Endothelial cell of umbilical vein (primary cell): ENCODE measurements around a stretch of chr17.

- PRO-cap: no peak
CAGE:
- cytosol, long polyA minus RNA: no peak
- cytosol, long polyA plus RNA: no peak
- long polyA plus RNA: no peak
- nucleus, long polyA minus RNA: no peak
- nucleus, long polyA plus RNA: no peak
Measured at GRCh38 chr17:1461158-1461644, 5.2 kb upstream of the CRK start.

DNA sequence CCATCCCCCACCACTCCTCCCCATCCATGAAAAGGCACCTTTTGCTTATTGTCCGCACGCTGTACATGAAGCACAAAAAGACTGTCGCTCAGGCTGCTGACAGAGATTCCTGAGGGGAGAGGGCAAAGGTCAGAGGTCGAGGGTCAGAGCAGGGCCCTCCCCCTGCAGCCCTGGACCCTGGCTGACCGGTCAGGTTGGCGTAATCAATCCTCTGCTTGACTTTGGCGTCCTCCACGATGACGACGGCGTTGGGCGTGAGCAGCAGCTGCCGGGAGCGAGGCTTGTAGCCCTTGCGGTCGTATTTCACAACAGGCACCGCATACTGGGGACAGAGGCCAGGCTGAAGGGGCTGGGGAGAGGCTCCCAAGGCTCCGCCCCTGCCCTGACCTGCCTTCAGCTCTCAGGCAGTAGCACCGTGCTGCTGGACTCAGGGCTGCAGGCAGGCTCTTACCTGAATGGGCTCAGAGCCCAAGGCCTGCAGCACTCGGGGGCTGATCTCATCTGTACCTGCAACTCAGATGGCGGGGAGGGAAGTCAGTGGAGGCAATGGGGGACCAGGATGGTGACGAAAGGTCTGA is 11.9 kb upstream of the CRK start:
- PRO-cap: no peak
CAGE:
- cytosol, long polyA minus RNA: no peak
- cytosol, long polyA plus RNA: no peak
- long polyA plus RNA: no peak
- nucleus, long polyA minus RNA: no peak
- nucleus, long polyA plus RNA: no peak

DNA sequence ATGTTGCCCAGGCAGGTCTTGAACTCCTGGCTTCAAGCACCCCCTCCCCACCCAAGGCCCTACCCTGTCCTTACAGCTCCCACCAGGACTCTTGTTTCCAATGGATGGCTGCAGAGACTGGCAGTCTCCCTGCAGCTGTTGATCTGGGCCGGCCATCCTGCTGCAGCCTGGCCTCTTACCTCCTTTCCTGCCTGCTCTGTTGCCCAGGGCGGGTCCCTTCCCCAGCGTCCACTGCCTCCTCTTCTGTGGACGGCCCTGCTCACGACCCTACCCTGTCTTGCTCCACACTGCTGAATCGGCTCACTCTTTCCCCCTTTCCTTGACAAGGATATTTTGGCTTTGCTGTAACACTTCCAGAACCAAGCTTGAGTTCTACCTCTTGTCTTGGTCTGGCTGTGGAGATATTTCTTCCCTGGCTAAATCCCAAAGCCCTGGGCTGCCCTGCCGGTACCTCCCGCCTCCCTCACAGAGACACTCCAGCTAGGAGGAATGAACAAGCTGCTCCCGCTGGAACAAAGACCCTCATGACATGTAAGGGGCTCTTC is 11.0 kb downstream of the INPP5K start:
- PRO-cap: no peak
CAGE:
- cytosol, long polyA minus RNA: no peak
- cytosol, long polyA plus RNA: no peak
- long polyA plus RNA: no peak
- nucleus, long polyA minus RNA: no peak
- nucleus, long polyA plus RNA: no peak

DNA sequence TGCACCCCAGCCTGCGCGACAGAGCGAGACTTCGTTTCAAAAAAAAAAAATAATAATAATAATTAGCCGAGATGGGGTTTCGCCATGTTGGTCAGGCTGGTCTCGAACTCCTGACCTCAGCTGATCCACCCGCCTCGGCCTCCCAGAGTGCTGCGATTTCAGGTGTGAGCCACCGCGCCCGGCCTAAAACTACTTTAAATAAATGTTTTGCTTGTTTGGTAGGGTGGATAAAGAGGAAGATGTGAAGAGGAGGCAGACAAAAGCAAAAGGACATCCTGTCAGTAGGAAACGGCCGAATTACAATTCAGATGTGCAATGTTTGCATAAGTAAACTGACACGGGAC is 1.1 kb upstream of the INPP5K start:
- PRO-cap: no peak
CAGE:
- cytosol, long polyA minus RNA: no peak
- cytosol, long polyA plus RNA: no peak
- long polyA plus RNA: no peak
- nucleus, long polyA minus RNA: no peak
- nucleus, long polyA plus RNA: no peak

- PRO-cap: no peak
CAGE:
- cytosol, long polyA minus RNA: no peak
- cytosol, long polyA plus RNA: no peak
- long polyA plus RNA: no peak
- nucleus, long polyA minus RNA: start-site peak on the plus strand at chr17:1518333-1518363, 5 reads
- nucleus, long polyA plus RNA: no peak
Measured at GRCh38 chr17:1517840-1518745, 1.7 kb upstream of the INPP5K start.

GRCh38 chr17:1545199-1545945 is 17.2 kb downstream of the PITPNA start:
- PRO-cap: no peak
CAGE:
- cytosol, long polyA minus RNA: no peak
- cytosol, long polyA plus RNA: no peak
- long polyA plus RNA: no peak
- nucleus, long polyA minus RNA: no peak
- nucleus, long polyA plus RNA: no peak

- PRO-cap: no peak
CAGE:
- cytosol, long polyA minus RNA: no peak
- cytosol, long polyA plus RNA: no peak
- long polyA plus RNA: no peak
- nucleus, long polyA minus RNA: no peak
- nucleus, long polyA plus RNA: no peak
Measured at GRCh38 chr17:1546029-1546788, 16.4 kb downstream of the PITPNA start.

DNA sequence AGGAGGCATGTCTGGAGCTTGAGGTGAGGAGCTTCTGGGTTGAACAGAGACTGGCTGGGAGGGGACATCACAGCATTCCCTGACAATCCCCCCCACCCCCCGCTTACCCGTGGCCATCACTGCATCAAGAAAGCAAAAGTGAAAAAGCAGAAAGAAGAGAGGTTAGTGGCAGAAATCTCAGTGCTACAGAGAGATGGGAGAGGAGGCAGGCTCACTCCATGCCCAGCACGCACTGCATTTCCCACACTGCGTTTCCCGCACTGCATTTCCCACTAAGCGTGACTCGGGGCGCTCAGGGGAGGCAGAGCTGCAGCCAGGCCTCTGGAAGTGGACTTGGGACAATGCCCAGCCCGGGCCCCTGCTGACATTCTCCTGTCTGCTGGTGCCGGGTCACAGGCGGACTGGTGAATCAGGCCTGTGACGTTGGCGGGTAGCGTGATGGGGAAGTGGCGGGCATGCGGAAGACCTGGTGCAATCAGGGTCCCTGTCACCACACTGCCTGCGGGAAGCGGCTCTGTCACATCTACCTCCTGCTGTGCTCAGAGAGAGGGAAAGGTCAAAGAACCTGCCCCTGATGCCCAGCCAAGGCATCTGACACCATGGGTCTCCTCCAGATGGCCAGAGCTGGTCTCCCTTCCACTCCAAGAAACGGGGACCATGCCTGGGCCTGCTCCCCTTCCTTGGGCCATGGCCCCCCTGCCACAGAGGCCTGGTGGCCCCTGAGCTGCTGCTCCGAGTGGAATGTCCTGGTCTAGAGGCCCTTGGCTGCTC is 24.4 kb upstream of the PITPNA start:
- PRO-cap: no peak
CAGE:
- cytosol, long polyA minus RNA: no peak
- cytosol, long polyA plus RNA: no peak
- long polyA plus RNA: no peak
- nucleus, long polyA minus RNA: no peak
- nucleus, long polyA plus RNA: no peak

- PRO-cap: no peak
CAGE:
- cytosol, long polyA minus RNA: no peak
- cytosol, long polyA plus RNA: no peak
- long polyA plus RNA: no peak
- nucleus, long polyA minus RNA: no peak
- nucleus, long polyA plus RNA: no peak
Measured at GRCh38 chr17:1597611-1598596, 30.7 kb downstream of the SLC43A2 start.

GRCh38 chr17:1601173-1601687 is 27.4 kb downstream of the SLC43A2 start:
- PRO-cap: no peak
CAGE:
- cytosol, long polyA minus RNA: no peak
- cytosol, long polyA plus RNA: no peak
- long polyA plus RNA: no peak
- nucleus, long polyA minus RNA: no peak
- nucleus, long polyA plus RNA: no peak

- PRO-cap: no peak
CAGE:
- cytosol, long polyA minus RNA: no peak
- cytosol, long polyA plus RNA: no peak
- long polyA plus RNA: no peak
- nucleus, long polyA minus RNA: no peak
- nucleus, long polyA plus RNA: no peak
Measured at GRCh38 chr17:1640096-1641129, 5.1 kb downstream of the SCARF1 start.

DNA sequence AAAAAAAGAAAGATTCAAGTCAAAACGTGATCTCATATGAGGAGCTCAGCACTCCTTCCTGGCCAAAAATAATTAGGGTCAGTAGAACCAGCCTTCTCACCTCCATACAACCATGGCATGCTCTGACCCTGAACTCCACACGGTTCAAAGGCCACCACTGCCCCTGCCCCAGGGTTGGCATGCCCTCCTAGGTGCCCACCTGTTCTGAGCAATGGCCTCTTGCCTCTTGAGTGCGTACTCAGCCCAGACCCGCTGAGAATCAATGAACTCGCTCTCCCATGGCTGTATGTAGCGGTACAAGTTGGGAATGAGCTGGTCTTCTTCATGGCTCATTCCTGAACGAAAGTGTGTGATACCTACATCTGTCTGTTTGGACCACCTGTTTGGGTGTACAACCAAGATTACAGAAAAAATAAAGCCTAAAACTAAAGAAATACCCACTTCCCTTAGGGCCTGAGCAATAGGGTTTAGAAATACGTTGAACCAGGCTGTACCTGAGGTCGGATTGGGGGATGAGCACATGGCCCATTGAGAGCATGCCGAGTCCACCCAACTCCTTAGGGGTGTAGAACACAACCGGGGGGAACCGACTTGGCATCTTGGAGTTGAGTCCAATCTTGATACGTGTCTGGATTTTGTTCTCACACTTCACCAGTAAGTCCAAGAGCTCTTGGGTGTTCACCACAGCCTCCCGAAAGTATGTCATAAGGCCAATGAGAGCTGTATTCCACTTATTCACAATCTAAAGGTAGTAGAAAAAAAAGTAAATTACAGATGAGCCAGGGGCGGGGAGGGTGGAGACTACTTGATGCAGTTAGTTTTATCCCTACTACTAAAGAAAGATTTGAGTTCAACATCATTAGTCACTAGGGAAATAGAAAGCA is 12.0 kb upstream of the RILP start:
- PRO-cap: no peak
CAGE:
- cytosol, long polyA minus RNA: no peak
- cytosol, long polyA plus RNA: no peak
- long polyA plus RNA: no peak
- nucleus, long polyA minus RNA: no peak
- nucleus, long polyA plus RNA: no peak

GRCh38 chr17:1711579-1712560 is 1.7 kb upstream of the TLCD2 start:
- PRO-cap: no peak
CAGE:
- cytosol, long polyA minus RNA: no peak
- cytosol, long polyA plus RNA: no peak
- long polyA plus RNA: no peak
- nucleus, long polyA minus RNA: no peak
- nucleus, long polyA plus RNA: start-site peak on the minus strand at chr17:1711582-1712088, 356 and 415 reads in 2 replicates

DNA sequence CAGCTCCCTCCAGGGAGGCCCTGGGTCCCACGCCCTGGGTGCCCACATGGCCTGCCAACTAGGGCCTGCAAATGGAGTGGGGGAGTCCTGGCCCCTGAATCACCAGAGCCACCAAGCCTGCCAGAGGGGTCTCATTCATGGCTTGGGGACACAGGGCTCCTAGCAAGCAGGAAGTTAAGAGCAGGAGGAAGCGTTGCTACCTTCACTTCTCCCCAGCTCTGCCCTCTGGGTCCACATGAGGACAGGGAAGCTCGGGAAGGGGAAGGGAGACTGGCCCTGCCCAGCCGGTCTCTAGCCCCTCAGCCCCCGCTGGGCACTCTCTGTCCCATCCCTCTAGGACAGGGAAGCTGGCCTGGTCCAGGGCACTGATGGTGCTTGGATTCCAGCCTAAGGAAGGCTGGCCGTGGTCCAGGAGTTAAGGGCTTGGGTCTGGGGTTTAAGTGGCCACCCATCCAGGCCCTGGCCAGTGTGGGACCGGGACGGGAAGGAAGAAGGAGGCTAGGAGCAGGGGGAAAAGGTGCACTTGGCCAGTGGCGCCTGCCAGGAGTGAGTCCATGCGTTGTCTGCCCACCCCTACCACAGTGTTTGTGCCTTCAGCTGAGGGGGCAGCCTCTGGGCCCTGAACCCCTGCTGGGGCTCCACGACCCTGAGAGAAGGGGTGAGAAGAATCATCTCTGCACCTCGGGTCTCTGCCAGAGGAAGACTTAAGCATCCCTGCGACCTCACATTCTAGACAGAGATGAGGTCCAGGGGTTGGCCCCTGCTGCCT is 4.7 kb upstream of the SERPINF2 start:
- PRO-cap: no peak
CAGE:
- cytosol, long polyA minus RNA: no peak
- cytosol, long polyA plus RNA: no peak
- long polyA plus RNA: no peak
- nucleus, long polyA minus RNA: no peak
- nucleus, long polyA plus RNA: no peak

GRCh38 chr17:1796862-1797211 is 32.9 kb downstream of the SMYD4 start:
- PRO-cap: no peak
CAGE:
- cytosol, long polyA minus RNA: no peak
- cytosol, long polyA plus RNA: no peak
- long polyA plus RNA: no peak
- nucleus, long polyA minus RNA: no peak
- nucleus, long polyA plus RNA: no peak

- PRO-cap: no peak
CAGE:
- cytosol, long polyA minus RNA: no peak
- cytosol, long polyA plus RNA: no peak
- long polyA plus RNA: no peak
- nucleus, long polyA minus RNA: no peak
- nucleus, long polyA plus RNA: no peak
Measured at GRCh38 chr17:1931897-1932785, 93.0 kb downstream of the RTN4RL1 start.

- PRO-cap: no peak
CAGE:
- cytosol, long polyA minus RNA: no peak
- cytosol, long polyA plus RNA: no peak
- long polyA plus RNA: no peak
- nucleus, long polyA minus RNA: no peak
- nucleus, long polyA plus RNA: no peak
Measured at GRCh38 chr17:2027658-2028024, 2.3 kb upstream of the DPH1 start.

GRCh38 chr17:2050945-2051948 is 3.7 kb upstream of the HIC1 start:
- PRO-cap: unidirectional peak, minus-strand start at chr17:2051162
CAGE:
- cytosol, long polyA minus RNA: no peak
- cytosol, long polyA plus RNA: no peak
- long polyA plus RNA: no peak
- nucleus, long polyA minus RNA: no peak
- nucleus, long polyA plus RNA: no peak

- PRO-cap: no peak
CAGE:
- cytosol, long polyA minus RNA: no peak
- cytosol, long polyA plus RNA: no peak
- long polyA plus RNA: no peak
- nucleus, long polyA minus RNA: no peak
- nucleus, long polyA plus RNA: no peak
Measured at GRCh38 chr17:2057705-2058233, 2.9 kb downstream of the HIC1 start.

DNA sequence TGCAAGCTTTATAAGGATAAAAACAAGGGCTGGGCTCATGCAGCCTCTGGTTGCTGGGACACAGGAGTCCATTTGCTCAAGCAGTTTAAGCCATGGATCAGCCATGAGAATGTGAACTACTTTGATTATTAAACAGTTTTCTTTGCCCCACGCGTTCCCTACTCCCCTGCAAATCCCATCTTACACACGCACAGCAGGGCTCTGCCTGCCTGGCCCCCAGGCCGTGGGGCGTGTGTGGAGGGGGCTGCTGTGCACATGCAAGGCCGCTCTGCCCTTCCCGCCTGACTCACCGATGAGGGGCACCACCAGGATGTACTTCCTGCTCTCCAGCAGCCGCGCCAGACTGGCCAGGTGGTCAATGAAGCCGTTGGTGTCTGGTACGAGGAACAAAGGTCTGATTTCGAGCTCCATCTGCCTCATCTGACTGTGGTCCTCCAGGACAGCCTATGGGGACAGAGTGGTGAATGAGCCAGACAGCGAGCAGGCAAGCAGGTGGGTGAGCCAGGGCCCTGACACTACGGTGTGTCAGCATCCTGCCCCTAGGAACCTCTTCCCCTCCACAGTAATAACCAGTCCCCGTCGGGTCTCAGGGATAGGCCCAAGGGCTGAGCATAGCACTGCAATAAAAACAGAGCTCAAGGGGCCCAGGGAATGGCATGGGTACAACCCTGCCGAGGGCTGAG is 13.7 kb downstream of the HIC1 start:
- PRO-cap: bidirectional peak, plus-strand start at position 341 of the sequence, minus-strand start at position 234 of the sequence
CAGE:
- cytosol, long polyA minus RNA: no peak
- cytosol, long polyA plus RNA: no peak
- long polyA plus RNA: no peak
- nucleus, long polyA minus RNA: no peak
- nucleus, long polyA plus RNA: no peak